BE2C (cell line): Measurements from ENCODE around the genes FLII, SHMT1, MAPK7 and MFAP4.

DNA sequence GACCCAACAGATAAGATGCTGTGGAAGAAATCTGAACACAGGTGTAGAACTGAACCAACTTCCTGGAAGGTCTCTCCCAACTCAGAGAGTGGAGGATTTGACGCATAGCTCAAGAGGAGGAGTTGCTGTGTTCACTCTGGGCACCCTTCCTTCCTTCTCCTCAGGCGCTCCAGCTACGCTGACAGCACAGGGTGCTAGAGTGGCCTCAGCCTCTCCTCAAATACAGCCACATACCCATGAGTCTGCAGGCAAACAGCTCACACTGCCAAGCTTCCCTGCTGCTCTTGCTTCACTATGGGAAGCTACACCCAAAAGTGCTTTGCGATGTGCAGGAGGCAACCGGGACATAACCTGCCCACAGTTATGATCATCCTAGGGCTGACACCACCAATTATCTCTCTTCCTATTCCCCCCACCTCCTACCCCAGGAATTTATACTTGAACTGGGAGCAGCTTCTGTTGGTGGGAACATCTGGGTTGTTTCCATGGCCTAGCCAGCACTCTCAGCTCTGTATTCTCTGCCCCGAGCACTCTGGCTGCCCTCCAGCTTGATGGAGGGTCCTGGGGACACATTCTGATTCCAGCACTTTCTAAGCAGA lies 40.2 kb upstream of the SREBF1 start:
- RRBS: no CpG with 5 or more reads among the region's 6 CpGs

DNA sequence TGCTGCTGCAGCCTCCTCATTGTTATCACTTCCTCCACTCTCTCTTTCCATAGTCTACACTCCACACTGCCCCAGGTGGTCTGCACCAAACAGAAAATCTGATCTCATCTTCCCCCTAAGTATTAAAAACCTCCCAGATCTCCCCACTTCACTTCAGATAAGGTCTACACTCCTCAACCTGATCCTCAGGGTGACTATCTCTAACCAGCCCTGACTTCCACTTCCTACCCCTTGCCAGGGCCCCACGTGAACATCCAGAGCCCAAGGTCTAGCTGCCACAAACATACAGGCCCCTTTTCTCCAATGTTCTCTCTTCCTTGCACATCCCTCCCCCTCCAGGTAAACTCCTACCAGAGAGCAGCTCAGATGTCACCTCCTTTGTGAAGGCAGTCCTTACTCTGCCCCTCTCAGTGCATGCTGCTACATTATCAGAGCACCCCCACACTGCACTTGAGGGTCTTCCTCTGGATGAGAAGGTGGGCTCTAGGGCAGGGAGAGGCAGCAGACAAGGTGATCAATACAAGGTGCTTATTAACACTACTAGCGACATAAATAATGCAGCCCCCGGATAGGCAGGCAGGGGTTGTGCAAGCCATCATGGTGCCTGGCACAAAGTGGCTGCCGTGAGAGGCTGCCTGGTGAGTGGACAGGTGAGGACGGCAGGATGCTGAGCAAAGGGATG lies 28.5 kb downstream of the TOM1L2 start:
- RRBS: no CpG with 5 or more reads among the region's 5 CpGs

DNA sequence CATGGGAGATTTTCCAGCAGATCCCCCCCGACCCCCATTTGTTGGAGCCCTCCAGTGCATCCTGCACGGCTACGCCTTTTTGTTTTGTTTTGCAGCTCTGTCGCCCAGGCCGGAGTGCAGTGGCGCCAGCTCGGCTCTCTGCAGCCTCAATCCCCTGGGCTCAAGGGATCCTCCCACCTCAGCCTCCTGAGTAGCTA lies 1.2 kb upstream of the ALKBH5 start:
- RRBS: no CpG with 5 or more reads among the region's 7 CpGs

DNA sequence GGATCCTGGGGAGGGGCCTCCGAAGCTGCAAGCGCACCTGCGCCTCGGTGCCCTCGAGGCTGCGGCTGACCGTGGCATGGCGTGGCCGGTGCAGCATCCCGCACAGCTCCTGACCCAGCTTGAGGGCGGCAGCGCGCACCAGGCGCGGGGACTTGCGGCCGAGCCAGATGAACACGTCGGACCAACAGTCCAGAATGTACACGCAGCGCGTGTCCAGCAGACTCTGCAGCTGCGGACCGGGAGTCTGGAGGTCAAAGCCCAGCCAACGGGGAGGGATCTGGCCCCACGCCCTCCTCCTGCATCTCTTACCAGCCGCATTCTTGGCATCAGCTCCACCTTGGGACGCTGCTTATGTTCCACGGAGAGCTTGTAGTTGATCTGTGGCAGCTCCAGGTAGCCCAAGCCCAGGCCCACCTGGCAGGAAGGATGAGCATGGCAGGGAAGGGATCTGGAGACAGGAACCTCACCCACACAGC lies 10.9 kb downstream of the FLII start:
- RRBS: no CpG with 5 or more reads among the region's 29 CpGs

DNA sequence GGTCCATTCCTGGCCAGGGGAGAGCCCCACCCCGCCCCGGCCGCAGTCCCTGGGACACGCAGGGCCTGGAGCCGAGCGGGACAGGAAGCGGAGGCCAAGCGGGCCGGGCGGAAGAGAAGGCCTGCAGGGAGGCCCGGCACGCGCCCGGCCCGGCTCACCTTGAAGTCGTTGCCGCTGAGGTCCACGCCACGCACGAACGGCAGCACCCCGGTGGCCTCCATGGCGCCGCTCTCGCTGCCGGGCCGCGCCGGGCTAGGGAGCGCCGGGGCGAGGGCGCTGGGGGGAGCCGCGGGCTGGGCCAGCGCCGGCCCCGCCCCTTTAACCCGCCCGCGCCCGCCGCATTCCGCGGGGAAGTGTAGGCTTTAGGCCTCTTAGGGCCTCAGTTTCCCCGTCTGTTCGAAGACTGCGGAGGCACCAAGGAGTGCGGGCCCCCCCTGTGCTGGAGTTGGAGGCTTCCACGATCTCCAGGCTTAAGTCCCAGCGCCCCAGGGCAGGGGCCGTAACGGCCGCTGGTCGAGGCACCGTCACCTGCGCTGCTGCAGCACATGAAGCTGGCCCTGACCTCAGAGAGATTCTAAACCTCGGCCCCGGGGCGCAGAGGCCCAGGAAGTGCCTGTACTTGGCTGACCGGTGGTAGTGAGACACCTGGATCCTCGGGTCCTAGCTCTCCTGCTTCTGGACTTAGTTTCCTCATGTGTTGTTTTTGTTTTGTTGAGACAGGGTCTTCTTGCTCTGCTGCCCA lies at the start of gene FLII:
Gene FLII, minus strand, starts transcription at position 269 of the 742 bp plus-strand sequence.
- RRBS: 1% methylated on average over 24 of the region's 62 CpGs

DNA sequence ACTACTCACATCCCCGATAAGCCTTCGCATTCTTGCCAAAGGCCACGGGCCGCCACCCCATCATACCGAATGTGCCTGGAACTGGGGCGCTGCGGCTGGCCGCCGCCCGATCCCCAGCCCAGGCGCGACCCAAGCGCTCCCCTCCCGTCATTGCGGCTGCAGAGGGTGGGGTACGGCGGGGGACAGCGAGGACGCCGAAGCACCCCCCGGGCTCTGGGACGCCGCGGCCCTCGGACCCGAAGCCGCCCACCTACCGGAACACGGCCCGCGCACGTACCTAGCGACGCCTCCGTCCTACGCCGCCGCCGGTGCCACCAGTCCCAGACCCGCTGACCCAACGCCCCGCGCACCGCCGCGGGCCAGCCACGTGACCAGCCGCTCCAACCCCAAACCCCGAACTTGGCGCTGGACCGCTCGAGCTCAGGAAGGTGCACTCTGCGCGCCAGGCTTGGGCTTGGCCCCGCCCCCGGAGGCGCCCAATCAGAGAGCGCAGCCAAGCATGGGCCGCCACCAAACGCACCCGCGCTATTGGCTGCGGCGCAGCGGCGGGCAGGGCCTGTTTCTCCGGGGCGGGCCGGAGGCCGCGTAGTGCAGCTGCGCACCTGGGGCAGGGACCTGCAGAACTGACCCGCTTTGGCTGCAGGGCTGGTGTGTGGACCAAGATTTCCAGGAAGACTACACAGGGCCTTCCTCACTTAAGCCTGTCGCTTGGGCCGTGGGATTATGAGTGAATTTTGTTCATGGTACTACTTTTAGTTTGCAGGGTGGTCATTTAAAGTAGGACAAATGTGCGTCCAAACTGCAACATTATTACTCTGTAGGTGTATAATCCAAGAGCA lies at the start of gene SHMT1:
Gene SHMT1, minus strand, starts transcription at position 456 of the 839 bp plus-strand sequence.
- RRBS: under 1% methylated on average over 27 of the region's 76 CpGs

DNA sequence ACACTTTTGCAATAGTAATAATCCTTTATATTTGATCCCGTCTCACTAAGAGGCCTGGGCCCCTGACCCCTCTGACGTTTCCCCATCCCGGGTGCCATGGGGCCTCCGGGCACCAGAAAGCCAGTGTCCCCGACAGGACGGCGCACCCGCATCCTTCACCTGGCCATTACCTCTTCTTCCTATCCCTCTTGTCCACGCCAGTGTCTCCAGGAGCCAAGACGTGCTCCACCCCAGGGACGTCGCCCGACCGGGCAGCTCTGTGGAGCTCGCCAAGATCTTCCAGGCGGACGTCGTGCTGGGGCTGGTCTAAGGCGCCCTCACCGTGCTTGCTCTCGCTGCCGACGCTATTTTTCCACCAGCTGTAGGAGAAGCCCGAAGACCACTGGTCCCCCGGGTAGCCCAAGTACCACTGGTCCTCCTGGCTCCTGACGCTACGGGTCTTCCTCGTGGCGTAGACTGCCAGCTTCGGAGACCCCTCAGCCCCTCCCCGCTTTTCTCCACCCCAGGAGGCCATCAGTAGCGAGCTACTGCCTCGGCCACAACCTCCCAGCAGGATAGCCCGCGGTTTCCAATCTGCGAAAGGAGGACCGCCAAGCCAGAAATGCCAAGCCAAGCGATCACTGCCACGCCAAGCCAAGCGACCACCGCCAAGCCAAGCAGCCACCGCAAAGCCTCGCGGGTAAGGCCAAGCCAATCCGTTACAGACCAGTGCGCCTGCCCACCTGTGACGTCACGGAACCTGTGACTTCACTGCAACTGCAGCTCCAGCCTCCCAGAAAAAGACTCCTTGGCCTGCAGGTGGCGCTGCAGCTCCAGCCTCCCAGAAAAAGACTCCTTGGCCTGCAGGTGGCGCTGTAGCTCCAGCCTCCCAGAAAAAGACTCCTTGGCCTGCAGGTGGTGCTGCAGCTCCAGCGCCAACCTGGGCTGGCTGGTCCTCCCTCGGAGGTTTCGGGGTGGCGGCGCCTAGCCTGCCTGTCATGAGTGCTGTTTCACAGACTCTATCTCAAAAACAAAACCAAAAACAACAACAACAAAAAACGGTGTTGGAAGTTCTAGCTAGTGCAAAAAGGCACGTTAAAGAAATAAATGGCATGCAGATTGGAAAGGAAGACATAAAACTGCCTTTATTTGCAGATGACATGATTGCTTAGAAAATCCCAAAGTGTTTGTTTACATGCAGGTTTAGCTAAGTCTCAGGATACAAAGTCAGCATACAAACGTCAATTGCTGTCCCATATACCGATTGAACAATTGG lies 18.8 kb downstream of the TBC1D28 start:
- RRBS: no CpG with 5 or more reads among the region's 59 CpGs

DNA sequence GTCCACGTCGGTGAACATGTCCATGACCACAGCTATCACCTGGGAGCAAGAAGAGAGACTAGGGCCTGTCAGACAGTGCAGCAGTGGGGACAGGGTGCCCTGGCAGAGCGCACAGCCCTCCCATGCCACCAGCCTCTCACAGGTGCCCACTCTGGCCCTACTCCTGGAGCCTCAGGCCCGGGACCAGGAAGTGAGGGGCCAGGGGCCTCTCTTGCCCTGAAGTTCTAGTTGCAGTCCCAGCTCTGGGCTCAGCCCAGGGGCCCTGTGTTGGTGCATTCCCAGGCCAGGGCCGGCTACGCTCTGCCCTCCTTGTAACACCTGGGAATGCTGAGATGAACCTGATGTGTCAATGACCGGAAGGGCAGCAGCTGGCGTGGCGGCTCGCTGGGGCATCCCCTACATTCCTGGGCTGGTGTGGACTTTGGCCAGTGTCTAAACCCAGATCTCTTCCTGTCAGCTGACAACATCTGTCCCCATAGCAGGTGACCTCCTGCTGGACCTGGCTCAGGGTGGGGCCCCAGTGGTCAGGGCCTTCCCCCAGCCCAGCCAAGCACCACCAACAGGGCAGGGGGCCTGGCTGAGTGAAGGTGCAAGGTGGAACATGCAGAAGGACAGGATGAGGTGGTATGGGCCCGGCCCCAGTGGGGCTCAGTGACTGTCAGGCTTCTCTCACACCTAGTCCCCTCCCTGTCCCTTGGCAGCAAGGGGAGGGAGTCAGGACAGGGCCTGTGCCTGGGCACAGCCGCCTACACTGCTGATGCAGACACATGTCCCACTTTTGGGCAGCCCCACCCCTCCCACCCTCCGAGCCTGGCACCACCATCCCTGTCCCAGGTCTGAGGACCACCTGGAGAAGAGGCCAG lies 16.0 kb downstream of the FAM83G start:
- RRBS: 80% methylated on average over 3 of the region's 13 CpGs

DNA sequence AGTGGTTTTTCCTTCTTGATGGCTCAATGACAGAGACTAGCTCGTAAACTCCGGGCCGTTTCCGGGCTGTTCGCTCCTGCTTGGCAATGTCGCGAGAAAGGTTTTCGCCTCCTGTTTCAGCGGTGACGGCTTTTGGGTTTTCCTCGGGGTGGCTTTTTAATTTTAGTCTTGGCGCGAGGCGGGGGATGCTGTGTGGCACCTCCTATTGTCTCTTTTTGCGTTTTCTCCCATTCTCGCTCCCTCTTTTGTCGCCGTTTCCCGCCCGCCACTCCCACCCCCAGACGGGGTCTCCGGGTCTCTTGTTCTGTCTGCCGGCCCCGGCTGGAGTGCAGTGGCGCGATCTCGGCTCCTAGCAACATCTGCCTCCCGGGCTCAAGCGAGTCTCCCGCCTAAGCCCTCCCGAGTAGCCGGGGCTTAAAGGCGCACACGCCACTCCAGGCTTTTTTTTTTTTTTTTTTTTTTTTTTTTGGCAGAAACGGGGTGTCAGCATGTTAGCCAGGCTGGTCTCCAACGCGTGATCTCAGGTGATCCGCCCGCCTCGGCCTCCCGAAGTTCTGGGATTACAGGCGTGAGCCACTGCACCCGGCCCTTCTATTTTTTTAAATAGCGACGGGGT lies 15.5 kb upstream of the GRAP start:
- RRBS: no CpG with 5 or more reads among the region's 45 CpGs

- RRBS: under 1% methylated on average over 3 of the region's 23 CpGs
These were observed at the start of gene MAPK7 for GRCh38 chr17:19378359-19378668. TSS of gene MAPK7 (plus strand) at chr17:19378498.

GRCh38 chr17:19387059-19387987 lies at the start of gene MFAP4:
TSS of gene MFAP4 (minus strand) at chr17:19387190.
- RRBS: no CpG with 5 or more reads among the region's 18 CpGs

- RRBS: no CpG with 5 or more reads among the region's 2 CpGs
These were observed 10.6 kb upstream of the MFAP4 start for GRCh38 chr17:19397672-19397871.

DNA sequence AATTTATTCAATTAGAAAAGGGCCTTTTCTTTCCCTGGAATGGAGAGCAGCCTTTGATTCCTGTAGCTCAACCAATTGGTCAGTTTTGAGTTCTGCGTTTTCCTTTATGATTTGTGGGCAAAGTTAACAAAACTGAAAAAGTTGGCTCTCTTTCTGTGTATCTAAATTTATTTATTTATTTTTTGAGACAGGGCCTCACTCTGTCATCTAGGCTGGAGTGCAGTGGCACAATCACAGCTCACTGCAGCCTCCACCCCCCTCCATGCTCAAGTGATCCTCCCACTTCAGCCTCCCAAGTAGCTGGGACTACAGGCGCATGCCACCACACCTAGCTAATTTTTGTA lies 6.8 kb upstream of the SLC47A1 start:
- RRBS: no CpG with 5 or more reads among the region's 2 CpGs

DNA sequence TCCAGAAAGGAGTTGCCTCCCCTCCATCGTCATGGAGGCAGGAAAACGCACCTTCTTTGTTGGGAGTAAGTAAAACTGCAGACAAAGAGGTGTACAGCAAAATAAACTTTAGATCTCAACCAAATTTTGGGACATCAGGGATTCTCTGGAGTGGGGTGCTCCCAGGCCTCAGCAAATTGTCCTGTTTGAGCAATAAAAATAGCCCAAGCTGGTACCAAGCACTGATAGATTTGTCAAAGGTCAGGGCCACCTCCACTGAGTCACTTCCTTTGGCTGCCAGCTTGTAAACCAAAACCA lies 1.6 kb upstream of the ALDH3A2 start:
- RRBS: no CpG with 5 or more reads among the region's 2 CpGs

DNA sequence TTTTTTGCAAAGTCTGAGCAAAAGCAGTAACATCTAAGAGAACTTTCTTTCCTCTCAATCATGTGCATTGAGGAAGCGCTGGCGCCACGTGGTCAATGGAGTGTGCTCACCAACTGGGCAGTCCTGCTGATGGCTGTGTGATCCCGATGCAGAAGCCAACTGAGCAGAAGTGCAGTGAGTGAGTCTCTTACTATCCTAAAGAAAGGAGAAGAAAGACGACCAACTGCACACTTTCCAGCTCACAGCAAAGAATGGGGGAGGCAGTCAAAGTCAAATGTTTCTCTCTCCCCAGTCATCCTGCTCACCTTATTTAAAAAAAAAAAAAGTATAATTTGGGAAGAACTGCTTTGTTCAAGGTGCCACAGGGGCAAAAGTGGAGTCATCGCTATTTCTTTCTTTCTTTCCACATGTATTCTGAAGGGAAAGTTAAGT lies 37.3 kb upstream of the ULK2 start:
- RRBS: no CpG with 5 or more reads among the region's 6 CpGs

DNA sequence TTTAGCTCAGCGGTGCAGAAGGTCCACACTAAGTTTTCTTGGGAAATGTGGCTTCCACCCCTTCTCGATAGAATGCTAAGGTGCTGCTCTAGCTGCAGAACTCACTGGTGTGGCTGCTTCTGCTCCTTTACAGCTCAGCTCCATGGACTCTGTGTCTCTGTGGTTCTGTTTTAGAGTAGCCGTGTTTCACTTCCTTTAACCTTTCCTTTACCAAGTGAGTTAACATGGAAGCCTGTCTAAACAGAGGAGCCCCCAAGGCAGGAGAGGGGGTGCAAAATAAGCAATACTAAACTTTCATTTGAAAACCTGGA lies 65.3 kb downstream of the SPECC1 start:
- RRBS: no CpG with 5 or more reads among the region's 3 CpGs

DNA sequence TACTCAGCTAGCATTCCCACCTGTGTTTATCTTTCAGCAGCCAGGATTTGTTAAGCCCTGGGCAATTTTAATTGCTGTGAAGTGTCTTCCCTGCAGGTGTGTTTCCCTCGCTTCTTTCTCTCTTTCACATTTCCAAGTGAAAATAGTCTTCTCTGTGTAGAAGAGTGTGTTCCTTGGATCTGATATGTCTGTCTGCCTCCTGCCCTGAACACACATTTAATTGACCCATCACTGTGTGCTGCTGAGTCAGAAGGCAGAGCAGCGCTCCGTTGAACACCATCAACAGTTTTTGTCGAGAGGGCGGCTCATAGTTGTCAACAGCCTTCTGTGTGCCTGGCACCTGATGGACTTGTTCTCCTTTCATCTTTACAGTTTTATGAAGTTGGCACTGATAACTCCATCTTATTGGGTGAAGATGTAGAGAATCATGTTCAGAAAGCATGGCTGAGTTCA lies 83.3 kb downstream of the SPECC1 start:
- RRBS: no CpG with 5 or more reads among the region's 5 CpGs

DNA sequence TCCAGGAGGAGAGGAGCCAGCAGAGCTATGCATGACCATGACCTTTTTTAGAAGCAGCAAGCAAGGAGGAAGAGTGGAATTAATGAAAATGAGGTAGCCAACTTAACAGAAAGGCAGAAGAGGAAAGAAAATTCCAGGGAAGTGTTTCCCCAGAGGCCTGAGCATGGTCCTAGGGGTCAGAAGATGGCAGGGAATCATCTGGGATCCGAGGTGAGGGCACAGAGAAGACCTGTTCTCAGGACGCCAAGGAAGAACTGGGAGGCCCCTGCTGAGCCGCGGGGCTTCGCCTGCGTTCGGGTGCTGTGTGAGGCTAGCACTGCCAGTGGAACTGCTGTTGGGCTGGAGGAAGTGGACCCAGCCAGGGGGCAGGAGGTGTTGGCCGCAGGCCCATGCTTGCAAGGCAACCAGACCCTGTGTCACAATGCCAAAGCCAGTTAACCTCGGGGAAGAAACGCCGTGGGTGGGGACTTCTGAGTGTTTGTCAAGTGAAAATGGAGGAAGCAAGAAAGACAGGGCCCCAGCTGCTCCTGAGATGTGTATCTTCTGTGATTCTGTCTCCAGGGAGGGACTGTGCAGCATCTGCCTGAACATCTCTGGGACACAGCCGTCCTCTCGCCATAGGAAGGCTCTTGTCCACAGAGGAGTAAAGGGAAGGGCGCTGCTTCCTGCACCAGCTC lies 185.5 kb downstream of the LGALS9B start:
- RRBS: no CpG with 5 or more reads among the region's 14 CpGs

GRCh38 chr17:20320452-20321653 lies 146.5 kb downstream of the LGALS9B start:
- RRBS: no CpG with 5 or more reads among the region's 83 CpGs

DNA sequence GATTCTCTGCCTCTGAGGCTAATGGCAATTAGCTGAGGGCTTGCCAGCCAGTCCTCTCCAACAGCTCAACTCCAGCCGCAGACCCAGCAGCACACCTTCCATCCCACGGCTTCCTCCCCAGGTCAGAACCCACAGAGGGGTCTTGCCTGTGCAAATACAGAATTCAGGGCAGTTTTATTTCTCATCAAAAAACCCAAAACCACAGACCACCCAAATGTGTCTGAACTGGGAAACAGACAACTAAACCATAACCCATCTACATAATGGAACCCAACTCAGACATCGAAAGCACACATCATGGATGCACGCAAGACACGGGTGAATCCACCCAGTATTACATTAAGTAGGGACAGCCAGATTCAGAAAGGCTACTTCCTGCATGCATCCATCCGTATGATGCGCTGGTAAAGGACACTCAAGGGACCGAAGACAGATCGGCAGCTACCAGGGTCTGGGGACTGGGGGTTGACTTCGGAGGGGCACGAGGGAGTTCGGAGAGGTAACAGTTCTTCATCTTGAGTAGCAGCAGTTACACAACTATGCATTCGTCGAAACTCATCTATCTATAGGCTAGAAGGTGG lies 26.4 kb downstream of the USP22 start:
- RRBS: no CpG with 5 or more reads among the region's 14 CpGs